GM19239 (cell line): ENCODE results near the genes EXOC3 and BRD9.

DNA sequence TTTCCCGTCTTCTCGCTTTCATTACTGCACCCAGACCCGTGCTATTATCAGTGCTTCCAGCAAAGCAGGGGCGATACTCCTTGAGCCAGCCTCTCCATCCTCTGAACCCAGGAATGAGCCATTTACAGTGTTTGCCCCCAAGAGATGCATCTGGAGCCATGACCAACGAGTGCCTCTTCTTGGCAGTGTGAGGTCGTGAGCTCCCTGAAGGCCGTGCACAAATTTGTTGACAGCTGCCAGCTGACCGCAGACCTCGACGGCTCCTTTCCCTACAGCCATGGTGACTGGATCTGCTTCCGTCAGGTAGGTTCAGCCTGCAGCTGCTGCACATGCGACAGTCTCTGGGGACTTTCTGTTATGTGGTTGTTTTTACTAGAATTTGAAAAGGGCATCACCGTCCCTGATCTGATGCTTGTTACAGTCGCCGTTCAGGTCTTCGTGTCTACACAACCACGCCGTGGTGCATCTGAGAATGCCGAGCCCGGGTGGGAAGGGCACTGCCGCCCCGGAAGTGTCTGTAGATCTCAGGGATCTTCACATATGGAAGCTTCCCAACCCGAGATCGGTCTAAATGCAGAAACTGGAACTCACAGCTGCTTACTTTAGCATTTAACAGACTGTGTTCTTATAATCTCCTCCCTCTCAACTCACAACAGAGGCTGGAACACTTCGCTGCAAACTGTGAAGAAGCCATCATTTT, 36.5 kb upstream of the LRRC14B start:
- RRBS = no CpG with 5 or more reads among the region's 25 CpGs

DNA sequence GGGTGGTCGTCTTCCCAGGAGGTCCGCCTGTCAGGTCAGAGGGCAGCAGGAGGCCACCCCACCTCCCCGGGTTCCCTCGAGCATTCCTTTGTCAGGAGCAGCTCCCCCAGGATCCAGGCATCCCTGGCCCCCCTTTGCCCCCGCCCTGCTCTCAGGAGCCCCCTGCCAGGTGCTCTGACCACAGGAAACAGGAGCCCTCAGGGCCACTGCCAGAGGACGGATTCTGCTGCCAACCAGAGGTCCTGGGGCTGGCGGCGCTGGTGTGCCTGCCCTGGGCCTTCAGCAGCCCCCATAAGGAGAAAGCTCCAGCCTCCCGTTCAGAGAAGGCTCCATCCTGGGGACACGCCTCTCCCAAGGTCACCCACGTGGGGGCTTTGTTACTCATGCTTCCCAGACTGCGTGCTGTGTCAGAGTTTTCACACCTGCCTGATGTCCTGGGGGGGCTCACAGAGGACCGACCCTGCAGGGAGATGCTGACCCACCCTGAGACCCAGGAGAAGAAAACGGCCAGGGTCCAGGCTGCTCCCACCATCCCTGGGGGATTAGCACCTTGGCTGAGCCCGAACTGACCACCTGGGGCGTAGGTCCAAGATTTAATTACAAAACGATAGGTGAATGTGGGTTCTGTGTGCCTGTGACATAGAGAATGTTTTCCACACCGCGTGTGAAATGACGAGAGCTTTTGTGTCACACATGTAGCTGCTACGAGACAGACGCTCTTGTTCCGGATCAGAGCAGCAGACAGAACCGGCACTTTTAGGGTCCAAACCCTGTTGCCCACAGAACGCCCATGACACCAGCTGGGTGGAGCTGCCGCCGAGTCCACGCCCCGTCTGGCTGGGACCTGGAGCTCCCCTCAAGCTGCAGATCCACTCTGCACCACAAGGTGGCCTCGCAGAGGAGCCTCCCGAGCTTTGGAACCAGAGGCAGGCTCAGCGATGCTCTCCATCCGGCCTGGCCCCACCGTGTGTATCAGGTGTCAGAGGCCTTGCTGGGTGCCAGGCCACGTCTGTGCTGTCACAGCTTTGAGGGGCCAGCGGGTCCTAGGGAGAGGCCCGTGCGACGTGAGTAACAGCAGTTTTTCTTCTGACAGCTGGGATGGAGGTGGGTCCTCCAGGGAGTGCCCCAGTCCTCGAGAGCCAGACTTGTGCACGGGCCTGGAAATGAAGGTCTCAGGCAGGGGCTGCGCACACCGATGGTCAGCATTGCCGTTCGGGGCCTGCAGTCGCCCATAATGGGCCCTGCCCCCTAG, 3.0 kb upstream of the LRRC14B start:
- RRBS = no CpG with 5 or more reads among the region's 46 CpGs

DNA sequence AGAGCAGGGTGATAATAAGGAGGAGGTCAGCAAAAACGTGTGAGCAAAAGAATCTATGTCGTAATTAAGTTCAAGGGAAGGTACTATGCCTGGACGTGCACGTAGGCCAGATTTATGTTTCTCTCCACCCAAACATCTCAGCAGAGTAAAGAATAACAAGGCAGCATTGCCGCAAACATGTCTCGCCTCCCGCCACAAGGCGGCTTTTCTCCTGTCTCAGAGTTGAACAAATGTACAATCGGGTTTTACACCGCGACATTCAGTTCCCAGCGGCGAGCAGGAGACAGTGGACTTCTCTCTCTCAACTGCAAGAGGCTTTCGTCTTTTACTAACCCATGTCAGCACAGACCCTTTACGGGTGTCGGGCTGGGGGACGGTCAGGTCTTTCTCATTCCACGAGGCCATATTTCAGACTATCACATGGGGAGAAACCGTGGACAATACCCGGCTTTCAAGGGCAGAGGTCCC, 5.7 kb downstream of the LRRC14B start:
- RRBS = no CpG with 5 or more reads among the region's 20 CpGs

DNA sequence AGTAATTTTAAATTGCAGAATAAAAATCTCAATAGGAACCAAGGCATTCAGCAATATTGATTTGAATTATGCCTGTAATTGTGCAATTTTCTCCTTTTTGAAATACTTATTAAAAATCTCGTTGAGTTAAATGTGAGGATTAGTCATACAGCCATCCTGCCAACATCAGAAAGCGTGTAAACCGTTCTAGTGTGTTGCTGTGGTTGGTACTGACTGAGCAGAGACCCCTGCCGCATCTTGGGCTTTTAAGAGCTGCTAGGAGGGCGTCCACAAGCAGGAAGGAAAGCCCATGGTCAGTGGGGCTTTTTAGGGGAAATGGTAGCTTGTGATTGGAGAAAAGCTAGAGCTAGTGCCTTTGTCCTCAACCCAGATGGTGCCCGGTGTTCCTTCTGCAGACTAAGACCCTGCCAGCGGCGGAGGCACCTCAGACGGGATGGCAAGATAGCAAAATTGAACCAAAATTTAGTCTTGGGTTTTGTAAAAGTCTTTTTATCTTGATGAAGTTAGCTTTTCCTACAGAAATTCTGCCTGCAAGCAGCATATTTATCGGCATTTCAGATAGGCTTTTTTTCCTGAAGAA, 1.4 kb downstream of the SDHA start:
- RRBS = no CpG with 5 or more reads among the region's 10 CpGs

DNA sequence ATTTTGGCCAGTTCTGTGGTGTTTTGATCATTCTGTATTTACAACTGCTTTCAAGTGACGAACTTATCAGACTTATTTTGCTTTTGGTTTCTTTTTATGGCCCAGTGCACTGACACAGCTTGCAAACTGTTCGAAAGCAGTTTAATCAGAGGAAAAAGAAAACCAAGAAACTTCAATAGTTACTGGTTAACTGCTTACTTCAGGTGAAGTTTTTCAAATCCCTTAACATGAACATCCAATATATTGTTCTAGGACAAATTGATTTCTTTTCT, 2.0 kb downstream of the SDHA start:
- RRBS = no CpG with 5 or more reads among the region's 2 CpGs

DNA sequence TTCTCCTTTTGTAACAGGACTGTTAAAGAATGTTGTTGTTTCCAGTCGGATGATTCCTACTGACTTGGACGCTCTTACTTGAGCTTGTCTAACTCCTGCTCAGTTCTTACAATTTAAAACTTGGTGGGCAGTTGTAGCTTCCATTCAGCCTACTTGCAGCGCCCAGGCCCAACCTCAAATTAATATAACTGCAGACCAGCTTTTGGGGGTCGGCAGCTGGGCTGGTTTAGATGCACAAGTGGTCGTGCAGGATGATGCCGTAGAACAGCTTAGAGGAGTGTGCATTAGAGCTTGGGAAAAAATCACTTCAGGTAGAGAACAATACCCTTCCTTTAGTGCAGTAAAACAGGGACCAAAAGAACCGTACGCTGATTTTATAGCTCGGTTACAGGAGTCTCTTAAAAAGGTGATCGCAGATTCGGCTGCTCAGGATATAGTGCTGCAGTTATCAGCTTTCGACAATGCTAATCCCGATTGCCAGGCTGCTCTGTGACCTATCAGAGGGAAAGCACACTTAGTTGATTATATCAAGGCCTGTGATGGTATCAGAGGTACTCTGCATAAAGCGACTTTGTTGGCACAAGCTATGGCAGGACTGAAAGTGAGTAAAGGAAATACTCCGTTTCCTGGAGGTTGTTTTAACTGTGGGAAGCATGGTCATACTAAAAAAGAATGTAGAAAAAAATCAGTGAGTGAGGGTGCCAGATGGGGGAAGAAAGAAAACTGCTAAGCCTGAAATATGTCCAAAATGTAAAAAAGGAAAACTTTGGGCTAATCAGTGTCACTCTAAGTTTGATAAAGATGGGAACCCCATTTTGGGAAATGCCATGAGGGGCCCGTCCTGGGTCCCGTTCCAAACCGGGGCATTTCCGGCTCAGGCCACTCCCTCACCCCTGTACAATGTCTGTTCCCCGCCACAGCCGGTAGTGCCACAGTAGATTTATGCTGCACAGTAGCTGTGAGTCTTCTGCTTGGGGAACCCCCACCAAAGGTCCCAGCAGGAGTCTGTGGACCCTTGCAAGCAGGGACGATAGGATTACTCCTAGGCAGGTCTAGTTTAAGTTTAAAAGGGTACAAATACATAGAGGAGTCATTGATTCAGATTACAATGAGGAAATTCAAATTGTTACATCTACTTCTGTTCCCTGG, 25.5 kb downstream of the SDHA start:
- RRBS = no CpG with 5 or more reads among the region's 22 CpGs

GRCh38 chr5:252451-253304, 18.8 kb upstream of the PDCD6 start:
- RRBS = no CpG with 5 or more reads among the region's 20 CpGs

- RRBS = no CpG with 5 or more reads among the region's 8 CpGs
Observed at GRCh38 chr5:263159-263854, 8.1 kb upstream of the PDCD6 start.

GRCh38 chr5:443006-443724, at the start of gene EXOC3:
Gene EXOC3, plus strand, starts transcription at chr5:443176.
- RRBS = 1% methylated on average over 8 of the region's 75 CpGs

DNA sequence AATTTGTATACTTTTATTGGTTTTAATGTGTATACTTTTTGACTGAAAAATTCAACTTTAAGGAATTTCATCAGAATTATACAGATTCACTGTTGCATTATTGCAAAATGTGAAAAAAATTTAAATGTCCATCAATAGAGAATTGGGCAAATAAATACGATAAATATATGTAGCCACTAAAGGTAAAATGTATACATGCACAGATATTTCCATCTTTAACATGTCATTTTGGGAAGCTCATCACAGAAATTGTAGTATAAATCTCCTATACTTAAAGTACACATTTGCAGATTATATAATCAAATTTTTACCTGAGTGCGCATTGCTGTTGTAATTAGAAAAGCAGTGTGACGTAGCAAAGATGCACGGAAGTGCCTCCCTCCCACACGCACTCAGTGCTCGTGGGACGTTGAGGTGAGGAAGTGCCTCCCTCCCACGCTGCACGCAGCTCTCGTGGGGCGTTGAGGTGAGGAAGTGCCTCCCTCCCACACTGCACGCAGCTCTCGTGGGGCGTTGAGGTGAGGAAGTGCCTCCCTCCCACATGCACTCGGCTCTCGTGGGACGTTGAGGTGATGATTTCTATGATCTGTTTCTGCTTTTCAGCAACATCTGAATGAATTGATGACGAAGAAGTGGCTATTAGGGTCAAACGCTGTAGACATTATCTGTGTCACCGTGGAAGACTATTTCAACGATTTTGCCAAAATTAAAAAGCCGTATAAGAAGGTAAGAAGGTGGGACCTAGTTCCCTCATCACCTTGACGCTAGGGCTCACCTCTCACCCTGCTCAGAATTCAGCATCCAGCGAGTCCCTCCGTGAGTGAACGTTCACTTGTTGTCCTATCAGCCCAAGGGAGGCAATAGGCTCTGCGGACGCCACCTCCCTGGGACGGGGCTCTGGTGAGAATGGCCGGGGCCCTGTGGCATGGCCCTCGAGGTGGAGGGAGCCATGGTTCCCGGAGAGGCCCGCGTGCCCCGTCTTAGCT, 21.0 kb downstream of the EXOC3 start:
- RRBS = 98% methylated on average over 3 of the region's 35 CpGs

GRCh38 chr5:473716-474705, 31.0 kb downstream of the EXOC3 start:
- RRBS = 3% methylated on average over 4 of the region's 69 CpGs

DNA sequence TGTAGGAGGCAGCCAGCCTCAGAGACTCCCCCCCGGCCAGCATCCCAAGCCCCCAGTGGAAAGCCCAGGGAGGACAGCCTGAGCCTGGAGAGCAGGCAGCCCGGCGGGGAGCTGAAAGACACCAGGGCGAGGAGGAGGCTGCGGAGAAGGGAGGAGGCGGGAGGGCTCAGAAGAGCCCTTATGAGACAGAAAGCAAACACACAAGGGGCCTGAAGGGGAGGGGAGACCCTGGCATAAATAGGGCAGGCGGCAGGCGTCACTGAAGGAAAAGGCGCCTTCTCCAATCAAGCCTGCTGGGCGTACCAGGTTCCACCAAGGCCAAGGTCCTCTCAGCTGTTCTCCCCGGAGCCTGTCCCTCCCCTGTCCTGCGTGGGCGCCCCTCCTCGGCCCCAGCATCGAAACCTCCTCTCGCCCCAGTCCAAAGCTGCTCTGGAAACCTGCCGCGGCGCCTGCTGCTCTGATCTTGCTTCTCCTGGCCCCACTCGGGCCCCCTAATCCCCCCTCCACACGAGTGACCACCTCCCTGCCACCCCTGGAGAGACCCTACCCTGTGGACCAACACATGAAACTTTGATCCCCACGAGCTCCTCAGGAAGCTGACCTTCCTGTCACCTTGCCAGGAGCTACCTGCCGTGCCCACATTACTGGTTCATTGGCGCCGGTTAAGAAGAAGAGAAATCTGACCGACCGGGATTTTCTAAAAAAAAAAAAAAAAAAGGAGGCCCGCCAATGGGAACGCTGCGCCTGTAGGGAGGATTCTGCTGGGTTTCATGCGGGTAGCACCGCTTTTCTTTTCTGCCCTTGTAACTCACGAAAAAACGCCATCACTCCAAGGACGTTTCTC, 1.1 kb downstream of the SLC9A3 start:
- RRBS = 13% methylated on average over 2 of the region's 35 CpGs

DNA sequence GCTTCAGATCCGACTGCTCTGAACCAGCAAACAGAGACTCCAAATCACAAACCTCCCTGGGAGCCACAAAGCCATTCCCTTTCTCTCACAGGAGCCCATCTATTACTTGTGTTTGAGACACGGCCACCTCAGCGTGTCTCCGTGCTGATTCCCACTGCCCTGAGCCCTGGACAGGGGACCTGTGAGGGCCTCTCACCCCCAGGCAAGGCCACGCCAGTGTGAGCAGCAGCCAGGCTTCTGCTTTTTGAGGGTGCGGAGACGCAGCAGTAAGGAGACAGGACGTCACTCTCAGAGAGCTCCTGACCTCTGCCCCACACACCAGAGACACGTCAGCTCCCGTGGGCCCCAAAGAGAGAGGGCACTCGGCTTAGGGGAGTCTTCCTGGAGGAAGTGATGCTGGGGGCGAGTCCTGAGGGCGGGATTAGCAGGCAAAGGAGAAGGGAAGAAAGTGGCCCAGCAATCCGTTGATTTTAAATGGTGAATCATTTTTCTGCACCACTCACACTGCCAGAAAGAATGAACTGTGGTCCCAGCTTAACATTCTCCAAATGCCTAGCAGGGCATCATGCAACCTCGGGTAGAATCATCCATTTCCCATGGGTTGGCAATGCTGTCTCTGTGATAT, 24.0 kb upstream of the SLC9A3 start:
- RRBS = no CpG with 5 or more reads among the region's 15 CpGs

- RRBS = no CpG with 5 or more reads among the region's 16 CpGs
Observed at GRCh38 chr5:620033-620475, 7.9 kb downstream of the CEP72 start.

DNA sequence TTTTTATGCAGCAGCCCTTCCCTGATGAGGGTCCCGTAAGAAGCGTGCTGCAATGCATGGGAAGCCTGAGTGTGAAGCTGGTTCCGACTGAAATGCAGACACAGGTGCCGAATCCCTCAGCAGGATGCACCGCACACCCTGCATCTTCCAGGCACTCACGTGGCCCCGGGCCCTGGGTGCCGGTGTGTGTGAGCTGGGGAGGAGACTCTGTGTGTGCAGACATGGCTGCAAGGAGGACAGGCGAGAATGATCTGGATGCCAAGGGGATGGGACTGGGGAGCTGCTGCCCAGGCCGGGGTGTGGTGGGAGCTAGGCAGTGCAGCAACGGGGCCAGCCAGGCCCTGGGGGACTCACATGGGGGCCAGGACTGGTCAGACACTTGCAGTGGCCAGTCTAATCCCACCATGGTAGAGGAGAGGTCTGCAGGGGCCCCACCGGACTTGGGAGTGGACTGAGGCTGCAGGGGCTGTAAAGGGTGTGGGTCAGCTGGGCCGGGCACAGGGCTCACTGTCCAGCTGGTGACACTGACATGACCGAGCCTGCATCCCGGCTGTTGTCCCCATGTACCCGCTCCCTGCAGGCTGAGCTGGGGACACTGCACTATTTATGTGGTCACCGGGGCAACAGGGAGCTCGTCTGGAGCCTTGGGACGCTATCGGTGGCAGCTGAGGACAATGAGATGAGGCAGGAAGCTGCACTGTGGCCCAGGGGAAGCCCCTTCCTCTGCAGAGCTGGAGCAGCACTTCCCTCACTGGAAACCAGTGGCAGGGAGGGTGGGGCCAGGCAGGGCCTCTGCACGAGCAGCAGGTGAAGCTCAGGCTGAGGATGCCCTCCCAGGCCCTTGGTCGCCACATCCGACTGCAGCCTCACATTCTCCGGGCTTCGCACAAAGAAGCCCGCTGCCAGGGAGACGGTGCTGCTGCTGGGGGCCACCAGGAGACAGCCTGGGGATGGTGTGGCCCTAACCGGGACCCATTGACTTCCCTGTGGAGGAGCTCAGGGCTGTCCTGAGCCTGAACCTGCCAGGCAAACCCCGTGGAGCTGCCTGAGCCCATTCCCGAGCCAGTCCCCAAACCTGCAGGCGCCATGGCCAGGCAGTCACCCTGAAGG, 26.6 kb downstream of the ZDHHC11B start:
- RRBS = 54% methylated on average over 10 of the region's 31 CpGs

DNA sequence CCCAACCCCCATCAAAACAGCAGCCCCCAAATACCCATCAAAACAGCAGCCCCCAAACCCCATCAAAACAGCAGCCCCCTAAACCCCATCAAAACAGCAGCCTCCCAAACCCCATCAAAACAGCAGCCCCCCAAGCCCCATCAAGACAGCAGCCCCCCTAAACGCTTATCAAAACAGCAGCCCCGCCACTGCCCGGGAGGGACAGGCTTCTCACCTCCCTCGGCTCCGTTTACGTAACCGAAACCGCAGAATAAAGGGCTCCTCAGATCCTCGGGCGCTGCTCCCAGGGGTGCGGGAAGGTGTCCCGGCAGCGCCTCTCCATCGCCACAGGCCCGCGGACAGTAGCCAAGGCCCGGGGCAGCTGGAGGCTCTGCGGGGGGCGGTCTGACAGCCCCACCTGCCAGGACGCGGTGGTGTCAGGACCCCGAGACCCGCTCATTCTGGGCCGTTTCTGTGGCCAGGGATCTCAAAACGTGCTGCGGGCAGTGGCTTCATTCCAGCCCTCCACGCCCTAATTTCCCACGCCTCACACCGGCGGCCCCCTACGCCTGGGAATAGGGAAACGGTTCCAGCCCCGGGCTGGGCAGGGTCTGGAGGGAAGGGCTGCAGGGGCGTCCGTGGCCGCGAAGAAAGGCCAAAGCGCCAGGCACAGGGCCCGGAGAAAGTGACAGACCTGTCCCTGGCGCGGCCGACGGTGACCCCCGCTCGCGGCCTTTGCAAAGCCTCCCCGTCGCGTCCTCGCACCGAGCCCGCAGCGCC, 622 bp downstream of the ZDHHC11B start:
- RRBS = 1% methylated on average over 3 of the region's 53 CpGs

DNA sequence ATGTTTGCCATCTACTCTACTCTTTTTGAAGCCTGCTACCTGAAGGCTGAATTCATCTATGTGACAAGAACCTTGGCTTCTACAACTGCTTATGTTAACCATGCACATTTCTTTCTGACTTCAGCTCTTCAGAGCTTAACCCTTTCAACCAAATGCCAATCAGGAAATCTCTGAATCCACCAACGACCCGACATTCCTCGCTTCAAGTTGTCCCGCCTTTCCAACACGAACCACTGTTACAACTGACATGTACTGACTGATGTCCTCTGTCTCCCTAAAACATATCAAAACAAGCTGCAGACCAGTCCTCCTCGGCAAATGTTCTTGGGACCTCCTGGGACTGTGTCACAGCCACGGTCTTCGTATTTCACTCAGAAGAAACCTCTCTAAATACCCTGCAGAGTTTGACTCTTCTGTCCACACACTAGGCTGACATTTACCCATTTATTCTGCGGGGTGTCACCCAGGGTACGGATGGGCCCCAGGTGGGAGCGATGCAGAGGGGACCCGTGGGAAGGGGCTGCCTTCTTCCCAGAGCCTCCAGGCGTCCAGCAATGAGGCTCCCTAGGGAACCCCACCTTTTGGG, 18.9 kb upstream of the ZDHHC11 start:
- RRBS = no CpG with 5 or more reads among the region's 13 CpGs

GRCh38 chr5:892149-893105, at the start of gene BRD9:
Gene BRD9, minus strand, starts transcription at chr5:892801.
- RRBS = 1% methylated on average over 42 of the region's 100 CpGs

- RRBS = 86% methylated on average over 1 of the region's 53 CpGs
Observed at GRCh38 chr5:912100-913363, 19.8 kb downstream of the TRIP13 start.

- RRBS = 98% methylated on average over 6 of the region's 29 CpGs
Observed at GRCh38 chr5:1055047-1055670, 46.6 kb downstream of the NKD2 start.